Frontal cortex (tissue), 2 donors: ENCODE measurements around the genes CXCL17, PSG8, LYPD3, ZNF404, ZNF45, ZNF284 and ZNF235.

DNA sequence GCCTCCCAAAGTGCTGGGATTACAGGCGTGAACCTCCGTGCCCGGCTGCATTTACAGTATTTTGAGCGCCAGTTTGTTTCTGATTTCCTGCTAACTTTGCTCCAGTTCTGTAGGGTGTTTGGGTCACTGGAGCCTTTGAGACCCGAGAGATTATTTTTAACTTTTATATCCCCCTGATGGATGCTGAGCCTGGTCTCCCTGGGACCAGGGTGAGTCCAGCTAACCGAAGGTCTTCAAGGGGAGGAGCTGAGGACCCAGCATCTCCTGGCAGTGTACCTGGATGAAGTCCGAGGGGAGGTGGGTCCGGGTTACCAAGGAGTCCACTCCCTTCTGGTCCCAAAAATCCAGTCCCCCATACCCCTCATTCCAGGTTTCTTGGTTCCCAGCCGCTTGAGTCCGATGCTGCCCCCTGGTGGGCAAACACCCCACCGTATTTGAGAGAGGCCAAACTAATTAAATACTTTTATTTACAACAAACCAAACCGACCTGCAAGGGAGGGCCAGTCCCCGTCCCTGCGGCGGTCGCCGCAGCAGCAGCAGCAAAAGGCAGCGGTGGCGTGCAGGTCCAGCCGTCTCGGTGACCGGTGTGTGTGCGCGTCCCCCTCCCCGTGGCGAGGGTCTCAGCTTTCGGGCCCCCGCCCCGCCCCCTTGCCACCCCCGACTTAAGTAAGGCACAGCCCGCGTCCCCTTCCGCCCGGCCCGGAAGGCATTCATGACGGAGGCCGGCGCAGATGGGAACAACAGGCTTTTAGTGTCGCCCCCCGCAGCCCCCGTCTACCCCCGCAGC is 11.2 kb upstream of the CNFN start:
- RAMPAGE, long total RNA, result no peak

DNA sequence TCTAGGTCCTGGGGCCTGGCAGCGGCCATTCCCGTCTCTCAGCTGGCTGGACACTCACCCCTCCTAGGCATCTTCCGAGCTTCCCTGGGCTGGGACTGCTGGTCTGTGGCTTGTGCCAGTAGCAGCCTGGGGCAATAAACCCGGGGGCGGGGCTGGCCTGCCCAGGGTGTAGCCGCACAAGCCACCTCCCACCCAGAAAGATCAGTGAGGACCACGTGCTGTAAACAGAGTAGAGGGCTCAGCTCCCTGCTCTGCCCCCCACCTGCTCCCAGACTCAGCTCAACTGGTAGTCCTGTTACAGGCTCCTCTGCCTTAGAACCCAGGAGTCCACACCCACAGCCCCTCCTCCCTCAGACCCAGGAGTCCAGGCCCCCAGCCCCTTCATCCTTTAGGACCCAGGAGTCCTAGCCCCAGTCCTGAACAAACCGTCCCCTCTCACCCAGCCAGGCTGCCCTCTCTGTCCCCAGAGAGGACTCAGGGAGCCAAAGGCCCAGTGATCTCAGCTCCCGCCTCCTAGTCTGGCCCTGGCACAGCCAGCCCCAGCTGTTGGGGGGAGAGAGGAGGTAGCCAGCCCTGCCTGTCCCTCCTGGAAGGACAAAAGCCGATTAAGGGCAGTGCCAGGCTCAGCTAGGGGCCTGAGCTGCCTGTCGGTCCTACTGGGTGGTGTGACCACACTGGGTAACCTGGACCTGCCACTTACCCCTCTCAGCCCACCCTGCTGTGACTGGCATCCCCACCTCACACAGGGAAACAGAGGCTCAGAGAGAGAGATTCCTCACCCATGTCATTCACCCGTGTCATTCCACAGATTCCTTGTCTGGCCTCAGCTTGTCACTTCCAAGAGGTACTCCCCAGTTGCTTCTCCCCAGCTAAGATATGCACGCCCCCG is 14.6 kb downstream of the LIPE start:
- RAMPAGE, long total RNA, result no peak

GRCh38 chr19:42442670-42443485 is at the start of gene CXCL17:
Gene CXCL17 (minus strand): TSS chr19:42442946.
- RAMPAGE, long total RNA, result no peak

GRCh38 chr19:42765424-42765900 is at the start of gene PSG8:
Gene PSG8 (minus strand): TSS chr19:42765678.
- RAMPAGE, long total RNA, result no peak

DNA sequence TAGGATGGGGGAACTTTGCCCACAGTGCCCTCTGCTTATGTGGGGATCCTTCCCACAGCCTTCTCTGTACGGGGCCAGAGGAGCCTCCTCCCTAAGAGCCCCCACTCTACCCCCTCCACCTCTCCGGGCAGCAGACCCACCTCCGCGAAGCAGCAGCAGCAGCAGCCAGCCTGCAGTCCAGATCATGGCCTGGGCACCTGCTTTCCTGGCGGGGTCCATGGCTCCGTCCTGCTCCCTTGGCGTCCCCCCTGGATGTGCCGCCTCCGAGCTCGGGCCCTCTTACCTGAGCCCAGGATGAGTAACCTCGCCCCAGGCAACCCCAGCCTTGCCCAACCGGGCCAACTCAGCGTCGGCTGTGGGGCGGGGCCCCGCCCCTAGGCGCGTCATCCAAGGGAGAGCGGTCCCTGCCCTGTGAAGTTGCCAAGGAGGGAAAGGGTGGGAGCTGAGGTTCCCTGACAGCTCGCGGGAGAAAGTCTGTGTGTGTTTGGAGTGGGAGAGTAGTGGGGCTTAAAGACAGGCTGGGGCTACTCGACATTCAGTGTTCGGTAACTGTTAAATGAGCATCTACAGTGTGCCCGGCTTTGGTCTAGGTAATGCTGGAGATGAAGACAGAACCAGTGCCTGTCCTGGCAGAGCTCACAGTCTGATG is at the start of gene LYPD3:
TSS of gene LYPD3 (minus strand) at position 256 of the 649 bp plus-strand sequence.
- RAMPAGE, long total RNA, result no peak

DNA sequence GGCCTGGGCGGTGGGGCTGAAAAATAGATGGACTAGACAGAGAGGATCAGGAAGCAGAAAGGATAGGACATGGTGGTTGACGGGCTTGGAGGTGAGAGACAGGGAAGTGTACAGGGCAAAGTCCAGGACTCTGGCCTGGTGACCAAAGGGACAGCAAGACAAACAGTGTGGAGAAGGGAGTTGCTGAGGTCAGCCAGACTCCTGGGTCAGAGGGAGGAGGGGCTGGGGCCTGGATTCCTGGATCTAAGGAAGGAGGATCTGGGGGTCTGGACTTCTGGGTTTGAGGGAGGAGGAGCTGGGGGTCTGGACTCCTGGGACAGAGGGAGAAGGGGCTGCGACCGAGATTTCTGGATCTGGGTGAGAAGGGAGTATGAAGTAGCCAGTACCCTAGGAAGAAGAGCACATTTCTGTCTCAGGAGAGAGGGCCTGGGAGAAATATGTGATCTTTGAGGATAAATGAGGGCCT is 5.4 kb downstream of the PHLDB3 start:
- RAMPAGE, long total RNA, result no peak

DNA sequence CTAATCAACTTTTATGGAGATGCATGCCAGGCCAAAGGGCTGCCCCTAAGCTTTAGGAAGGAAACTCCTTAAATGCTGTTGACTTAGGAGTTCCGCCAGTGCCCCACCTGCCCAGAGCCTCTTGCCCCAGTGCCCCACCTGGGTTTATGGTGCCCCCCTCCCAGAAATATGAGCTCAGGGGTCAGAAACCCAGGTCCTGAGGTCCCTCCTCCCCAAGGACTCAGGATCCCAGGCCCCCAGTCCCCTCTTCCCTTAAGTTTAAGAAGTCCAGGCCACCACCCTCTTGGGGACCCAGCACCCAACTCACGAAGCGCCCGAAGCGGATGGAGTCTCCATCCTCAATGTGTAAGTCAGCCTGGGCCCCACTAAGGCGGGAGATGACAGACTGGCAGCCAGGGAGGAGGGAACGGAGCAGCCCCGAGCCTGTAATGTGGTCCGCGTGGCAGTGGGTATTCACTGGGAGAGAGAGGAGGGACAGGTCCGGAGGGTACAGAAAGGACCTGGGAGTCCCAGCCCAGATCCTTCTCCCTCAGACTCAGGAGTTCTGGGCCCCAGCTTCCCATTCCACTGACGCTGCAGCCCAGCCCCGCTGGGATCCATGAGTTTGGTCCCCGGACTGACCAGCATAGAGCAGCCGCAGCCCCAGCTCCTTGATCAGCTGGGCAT is 974 bp downstream of the ETHE1 start:
- RAMPAGE, long total RNA, result no peak

DNA sequence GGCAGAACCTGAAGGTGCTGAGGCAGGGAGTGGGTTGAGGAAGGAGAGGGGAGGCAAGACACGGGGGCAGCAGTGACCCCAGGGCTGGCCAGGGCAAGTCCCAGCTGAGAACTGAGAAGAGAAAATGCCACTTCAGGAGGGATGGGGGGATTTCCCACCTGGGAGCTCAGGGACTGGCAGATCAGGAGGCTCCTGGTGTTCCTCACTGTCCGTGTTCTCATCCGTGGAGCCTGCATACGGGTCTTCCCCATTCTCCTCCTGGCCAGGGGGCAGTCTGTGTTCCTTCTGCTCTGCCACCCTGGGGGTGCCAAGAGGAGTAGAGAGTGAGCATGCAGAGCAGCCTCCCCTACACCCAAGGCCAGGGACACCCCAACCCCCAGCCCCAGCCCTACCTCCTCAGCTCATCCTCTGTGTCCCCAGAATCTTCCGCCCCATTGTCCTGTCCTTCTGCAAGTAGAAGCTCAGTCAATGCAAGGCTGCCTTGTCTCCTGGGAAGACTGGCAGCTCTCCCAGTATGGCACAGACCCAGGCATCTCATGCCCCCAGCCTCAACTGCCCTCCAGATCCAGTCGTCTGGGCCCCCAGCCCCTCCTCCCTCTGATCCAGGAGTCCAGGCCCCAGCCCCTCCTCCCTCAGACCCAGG is 12.8 kb downstream of the ZNF575 start:
- RAMPAGE, long total RNA, result no peak

DNA sequence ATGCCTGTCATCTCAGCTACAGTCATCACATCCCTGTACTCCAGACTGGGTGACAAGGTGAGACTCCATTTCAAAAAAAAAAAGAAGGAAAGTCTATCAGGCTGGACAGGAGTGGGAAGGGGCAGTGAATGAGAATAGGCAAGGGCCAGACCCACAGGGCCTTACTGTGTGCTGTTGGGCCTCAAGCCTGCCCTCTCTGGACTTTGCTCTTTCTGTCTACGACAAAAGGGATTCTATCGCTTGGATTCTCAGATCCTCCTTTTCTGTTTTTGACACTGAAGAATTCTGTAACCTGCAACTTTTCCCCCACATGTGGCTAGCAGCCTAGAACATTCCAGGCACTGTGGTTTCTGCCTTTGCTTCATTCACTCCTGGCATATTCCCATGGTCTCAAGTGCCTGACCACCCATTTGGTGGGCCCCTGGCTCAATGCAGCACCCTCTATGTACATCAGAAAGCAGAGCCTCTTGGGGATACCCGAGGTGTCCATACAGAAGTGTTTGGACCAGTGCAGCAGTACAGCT is 5.7 kb downstream of the IRGQ start:
- RAMPAGE, long total RNA, result no peak

DNA sequence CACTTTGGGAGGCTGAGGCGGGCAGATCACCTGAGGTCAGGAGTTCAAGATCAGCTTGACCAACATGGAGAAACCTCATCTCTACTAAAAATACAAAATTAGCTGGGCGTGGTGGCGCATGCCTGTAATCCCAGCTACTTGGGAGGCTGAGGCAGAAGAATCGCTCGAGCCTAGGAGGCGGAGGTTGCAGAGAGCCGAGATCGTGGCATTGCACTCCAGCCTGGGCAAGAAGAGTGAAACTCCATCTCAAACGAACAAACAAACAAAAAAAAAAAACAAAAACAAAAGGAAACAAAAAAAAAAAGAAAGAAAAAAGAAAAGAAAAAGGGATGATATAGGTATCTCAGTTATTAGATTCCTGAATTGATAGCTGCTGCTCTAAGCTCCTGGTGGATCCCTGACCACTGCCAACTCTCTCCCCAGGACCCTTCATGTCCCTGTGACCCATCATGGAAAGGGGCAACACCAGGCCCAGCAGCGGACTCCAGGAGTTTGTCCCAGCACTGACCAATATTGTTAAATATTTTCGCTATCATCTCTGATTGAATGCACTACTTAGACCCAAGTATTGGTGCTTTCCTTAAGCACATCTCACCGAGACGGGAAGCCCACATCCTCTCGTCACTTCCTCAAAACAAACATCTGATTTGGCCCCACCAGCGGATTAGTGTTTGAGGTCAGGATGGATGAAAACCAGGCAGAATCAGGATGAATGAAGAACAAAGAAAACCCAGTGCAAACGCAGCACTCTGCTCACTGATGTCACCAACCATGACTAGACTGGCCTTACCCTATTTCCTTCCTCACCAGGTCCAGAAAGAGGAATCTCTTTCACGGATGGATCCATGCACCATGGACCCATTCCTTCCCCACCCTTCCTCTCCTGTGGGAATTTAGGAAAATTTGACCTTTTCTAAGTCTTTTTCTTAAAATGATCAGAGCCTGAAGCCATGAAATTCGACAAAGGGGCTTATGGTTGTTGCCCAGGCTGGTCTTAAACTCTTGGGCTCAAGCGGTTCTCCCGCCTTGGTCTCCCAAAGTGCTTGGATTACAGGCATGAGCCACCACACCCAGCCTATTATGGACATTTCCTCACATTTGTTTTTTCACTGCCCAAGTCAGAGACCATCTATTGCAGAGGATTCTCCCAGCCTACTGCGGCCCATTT is 6.1 kb downstream of the PLAUR start:
- RAMPAGE, long total RNA, result no peak

DNA sequence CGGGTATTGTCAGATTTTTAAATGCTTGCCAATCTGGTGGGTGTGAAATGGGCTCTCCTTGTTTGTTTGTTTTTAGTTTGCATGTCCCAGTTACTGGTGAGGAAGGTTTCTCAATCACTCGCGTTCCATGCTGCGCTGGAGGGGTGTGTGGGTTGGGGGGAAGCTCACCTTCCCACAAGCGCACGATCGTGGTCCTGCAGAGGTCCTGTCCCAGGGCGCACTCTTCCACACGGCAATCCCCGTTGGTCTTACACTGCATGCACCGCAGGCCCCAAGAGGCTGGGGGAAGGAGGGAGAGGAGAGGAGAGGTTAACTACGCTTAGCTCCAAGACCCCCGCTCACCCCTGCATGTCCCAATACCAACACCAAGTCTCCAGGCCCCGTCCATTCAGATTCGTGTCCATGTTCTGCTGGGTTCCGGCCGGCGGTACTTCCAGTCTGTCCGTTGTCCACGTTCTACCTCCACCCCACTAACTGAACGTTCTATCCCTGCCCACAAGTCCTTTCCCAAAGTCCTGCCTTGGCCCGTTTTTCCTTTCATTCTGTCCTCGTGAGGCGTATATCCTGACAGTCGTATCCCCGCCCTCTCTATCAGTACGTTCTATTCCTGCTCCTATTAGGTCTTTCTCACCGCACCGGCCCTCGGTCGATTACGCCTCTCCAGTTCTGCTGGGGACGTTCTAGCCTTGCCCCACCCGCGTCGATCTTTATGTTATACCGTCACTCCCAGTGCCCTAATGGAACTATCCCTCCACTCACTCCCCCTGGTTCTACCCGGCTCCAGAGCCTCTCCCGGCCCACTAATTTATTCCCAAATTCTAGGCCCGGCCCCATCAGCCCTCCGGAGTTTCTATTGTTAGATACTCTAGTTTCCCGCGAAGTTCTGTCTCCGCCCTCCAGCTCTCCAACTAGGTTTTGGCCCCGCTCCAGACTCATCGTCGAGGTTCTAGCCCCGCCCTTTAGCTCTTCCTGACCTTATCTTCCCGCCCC is 2.3 kb downstream of the PLAUR start:
- RAMPAGE, long total RNA, result no peak

DNA sequence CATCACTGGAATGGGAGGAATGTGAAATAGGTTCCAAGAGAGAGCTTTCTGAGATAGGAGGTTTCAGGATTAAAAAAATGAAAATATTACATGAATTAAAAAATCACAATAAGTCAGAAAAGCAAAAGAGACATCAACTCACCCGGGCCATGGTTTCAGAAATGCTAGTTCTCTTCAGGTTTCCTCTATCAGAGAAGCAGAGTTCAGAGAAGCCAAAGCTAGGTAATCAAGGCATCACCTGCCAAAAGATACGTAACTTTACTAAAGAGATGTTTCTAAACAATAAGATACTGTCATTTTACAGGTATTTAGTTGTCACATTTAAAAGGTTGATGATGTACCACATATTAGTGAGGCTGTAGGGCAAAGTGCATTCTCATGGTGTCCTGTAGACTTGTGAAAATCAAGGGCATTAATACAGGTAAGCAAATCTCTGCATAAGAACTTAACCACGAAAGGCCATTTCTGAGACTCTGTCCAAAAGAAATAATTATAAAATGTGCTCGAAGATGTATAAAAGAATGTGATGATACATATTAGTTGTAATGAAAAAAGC is at the start of gene ZNF404:
TSS of gene ZNF404 (minus strand) at position 151 of the 556 bp plus-strand sequence.
- RAMPAGE, long total RNA, result no peak

DNA sequence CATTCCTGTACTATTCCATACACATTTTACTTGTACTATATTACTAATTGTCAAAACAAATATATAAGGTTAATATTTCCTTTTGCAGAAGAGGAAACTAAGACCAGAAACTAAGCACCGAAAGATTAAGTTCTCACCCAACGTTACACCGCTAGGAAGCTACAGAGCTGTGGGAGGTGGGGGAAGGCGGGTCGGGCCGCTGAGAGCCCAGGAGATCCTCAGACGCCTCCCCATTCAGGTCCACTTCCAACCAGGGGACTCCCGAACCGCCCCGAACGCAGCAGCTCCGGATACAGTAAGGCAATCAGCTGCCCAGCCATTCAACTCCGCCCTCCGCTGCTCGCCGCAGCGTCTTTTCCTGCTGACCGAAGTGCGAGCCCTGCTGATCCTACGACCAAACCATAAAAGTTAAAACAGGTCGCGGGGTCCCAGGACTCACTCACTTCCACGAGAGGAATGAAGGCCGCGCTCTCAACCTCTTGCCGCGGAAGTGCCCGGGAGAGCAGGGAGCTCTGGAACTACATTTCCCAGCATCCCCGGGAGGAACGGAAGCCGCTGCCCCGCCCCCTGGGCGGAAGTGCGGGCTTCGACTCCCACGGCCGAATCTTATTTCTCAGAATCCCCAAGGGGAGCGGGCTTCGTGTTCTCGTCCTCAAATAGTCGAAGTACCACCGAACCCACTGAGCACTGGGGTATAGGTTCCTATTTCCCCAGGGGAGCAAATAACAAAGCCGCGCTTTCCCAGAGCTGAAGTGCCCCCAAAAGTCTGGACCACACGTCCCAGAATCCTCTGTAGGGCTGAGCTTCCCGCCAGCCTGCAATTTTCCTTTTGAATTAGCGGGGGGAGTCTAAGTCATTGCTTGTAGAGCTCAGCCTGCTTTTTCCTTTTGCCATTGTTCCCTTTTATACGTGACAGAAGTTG is at the start of gene ZNF45:
TSS of gene ZNF45 (minus strand) at position 496 of the 922 bp plus-strand sequence.
- RAMPAGE, long total RNA, result no peak

- RAMPAGE, long total RNA, result no peak
Measured at GRCh38 chr19:43970327-43970850, 13.6 kb upstream of the ZNF155 start.

GRCh38 chr19:44071879-44072496 is at the start of gene ZNF284:
Gene ZNF284 (plus strand): TSS chr19:44072159.
- RAMPAGE, long total RNA, result no peak

- RAMPAGE, long total RNA, result no peak
Measured at GRCh38 chr19:44304638-44305352, at the start of gene ZNF235. Gene ZNF235 (minus strand): TSS chr19:44305025.

DNA sequence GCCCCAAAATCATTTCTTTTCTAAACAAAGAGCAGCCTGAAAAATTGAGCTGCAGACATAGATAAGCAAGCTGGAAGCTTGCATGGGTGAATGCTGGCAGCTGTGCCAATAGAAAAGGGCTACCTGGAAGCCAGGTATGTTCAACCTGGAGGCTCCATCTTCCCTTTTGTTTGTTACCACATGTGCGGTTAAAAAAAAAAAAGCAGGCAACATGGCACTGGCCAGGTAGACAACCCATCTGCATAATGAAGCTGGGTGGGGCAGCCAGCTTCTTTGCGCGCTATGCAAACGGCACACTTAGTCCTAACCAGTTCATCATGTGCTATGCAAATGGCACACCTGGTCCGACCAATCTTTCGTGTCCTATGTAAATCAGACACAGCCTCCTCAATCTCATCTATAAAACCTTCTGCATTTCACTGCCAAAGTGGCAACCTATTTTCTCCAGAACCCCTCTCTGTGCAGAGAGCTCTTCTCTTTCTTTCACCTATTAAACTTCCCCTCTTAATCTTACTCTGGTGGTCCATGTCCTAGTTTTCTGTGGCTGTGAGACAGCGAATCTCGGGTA is 11.3 kb upstream of the IGSF23 start:
- RAMPAGE, long total RNA, result no peak

DNA sequence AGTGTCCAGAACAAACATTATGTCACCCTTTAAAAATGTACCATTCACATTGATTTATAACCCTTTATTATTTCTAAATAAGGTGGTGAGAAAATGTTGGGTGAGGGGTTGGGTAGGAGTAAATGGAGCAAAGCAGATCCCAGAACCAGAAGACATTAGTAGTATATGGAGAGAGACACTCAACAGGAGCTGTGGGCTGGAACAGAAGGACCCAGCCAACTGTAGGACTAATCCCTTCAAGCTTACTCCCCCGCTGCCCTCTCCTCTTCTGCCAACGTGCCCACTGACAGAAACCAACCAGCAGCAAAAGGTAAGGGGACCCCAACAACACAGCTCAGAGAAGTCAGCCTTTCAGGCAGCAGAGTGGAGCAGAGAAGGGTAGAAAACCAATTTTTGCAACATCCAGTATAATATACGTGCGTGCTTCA is 4.2 kb downstream of the IGSF23 start:
- RAMPAGE, long total RNA, result no peak

GRCh38 chr19:44623001-44623436 is 9.7 kb downstream of the IGSF23 start:
- RAMPAGE, long total RNA, result no peak

- RAMPAGE, long total RNA, result no peak
Measured at GRCh38 chr19:44647095-44647620, 3.4 kb downstream of the PVR start.